AG09319 (cell line): ENCODE data around the genes ZNF491, ZNF69 and ZNF433.

DNA sequence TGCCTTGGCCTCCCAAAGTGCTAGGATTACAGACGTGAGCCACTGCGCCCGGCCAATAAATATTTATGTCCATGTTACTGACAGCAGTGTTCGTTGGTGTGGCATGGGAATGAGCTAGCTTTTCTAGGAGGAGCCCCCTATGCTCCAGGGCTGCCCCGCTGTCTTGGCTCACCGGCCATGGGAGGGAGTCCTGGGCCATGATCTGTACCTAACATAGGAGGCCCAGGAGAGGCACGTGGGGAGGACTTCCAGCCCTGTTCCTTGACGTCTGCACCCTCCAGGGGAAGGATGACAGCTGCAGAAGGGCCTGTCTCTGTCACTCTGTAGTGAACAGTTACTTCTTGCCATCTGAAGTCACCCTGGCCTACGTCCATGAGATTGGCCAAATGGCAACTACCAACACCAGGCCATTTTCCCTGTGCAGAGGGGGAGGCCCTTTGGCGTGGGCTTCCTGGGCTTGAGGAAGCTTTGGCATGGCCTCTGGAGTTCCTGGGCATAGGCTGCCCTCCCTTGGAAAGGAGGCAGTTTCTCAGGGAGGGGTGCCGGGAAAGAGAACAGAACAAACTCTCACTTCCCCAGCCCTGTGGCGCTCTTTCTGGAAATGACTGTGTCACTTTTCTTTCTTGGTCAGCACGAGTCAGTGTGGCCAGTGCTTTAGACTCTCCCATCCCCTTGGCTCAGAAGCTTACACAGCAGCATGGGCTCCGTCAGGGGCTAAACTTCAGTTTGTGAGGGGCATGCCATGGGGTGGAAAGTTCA, 5.1 kb downstream of the CARM1 start:
- RRBS, result no CpG with 5 or more reads among the region's 14 CpGs

DNA sequence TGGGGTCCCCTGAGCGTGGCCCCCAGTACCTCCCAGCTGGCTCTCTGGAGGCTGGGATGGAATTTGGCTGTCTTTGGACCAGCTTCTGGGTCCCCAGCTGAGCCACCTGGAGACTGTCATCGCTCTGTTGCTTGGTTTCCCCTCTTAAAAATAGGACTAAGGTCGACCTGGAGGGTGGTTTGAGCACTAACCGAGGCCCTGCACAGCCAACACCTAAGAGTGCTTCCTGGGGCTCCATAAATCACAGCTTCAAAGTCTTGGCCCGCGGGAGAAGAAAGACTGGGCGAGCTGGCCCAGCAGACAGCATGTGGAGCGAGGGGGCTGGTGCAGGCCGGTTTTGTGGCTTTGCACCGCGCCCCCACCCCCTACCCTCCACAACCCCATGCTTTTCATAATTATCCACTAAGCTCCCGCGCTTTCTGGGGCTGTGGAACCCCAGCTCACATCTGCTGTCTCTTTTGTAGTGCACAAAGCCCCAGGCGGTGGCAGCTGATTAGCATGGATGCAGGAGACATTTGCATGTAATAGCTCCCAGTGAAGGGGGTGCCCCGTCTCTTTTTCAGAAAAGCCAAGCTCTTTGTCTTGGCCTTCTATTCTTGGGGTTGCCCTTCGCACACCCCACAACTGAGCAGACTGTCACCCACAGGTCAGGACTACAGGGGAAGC, 17.1 kb downstream of the CARM1 start:
- RRBS, result no CpG with 5 or more reads among the region's 16 CpGs

DNA sequence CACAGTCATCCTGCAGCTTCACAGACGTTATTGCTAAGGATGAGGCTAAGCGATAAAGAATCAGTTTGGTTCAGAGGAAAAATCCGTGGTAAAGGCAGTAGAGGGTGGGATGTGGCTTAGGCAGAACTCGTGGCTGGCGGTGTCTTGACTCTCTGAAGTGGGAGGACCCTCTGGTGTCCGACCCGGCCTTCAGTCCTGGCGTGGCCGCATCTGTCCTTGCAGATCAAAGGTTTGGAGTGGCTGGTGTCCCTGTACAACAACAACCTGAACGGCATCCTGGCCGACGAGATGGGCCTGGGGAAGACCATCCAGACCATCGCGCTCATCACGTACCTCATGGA, 51.9 kb downstream of the SMARCA4 start:
- RRBS, result no CpG with 5 or more reads among the region's 15 CpGs

DNA sequence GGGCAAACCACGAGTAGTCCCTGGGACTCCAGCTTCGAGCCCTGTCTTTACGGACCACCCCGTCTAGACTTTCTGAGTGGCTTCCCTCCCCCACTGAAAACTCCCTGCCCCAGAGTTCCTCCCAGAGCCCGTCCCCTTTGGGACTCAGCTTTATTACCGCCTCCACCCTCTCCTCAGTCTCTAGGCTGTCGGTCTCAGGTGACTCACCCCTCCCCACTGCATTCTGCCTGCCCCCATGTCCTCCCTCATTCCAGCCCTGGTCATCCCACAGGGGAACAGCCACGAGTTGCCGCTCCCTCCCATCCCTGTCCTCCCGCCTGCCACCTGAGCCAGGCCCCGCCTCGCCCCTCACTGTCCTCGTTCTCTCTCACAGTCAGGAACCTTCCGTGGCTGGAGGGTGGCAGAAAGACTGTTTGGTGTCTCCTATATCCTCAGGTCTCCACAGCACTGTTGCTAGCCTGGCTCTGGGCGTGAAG, 57.3 kb downstream of the SMARCA4 start:
- RRBS, result no CpG with 5 or more reads among the region's 15 CpGs

DNA sequence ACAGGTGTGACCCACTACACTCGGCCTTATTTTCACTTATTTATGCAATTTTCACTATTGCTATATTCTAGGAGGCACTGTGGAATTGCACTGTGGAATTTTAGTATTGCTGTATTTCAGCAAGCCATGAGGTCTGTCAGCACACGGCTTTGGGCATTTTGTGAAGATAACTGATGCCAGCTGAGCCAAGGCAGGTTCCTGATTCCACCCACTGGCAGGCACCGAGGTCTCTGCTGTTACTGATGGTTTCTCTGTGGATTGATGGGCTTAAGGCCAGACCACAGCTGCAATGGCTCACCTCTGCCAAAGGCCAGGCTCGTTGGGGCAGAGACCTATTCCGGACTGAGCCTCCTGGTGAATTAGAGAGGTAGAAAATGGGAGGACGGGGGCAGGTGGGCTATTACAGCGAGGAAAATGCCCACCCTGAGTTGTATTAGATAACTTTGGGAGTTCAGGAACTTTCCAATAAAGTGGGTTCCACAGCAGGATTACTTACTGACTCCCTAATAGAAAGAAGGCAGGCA, 5.4 kb upstream of the LDLR start:
- RRBS, result no CpG with 5 or more reads among the region's 7 CpGs

DNA sequence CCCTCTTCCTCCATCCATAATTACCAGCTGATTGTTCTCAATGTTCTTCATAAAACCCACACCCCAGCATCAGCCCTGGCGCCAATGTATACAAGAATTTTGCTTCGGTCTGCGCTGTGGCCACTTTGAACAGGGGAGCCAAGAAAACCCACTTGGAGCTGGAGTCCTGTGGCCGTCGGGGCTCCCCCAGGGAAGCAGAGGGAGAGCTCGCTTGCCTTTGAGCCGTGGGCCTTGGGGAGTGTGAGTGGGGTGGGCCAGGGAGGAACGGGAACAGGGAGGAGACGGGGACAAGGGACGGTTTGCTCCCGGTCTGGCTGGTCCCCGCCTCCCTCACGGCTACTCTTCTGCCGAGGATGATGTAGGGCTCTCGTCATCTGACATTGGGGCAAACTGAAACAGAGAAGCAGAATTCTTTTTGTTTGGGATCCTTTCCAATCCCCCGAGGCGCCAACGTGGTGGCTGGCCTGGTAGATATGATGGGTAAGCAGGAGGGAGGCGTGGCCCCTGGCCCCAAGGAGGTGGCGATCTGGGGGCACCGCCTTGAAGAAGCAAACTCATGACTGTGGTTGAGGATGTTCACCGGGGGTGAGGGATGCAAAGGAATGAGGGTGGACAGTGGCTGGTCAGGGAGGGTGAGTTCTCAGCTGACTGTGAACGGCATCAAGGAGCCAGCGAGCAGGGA, 10.8 kb upstream of the SPC24 start:
- RRBS, result no CpG with 5 or more reads among the region's 24 CpGs

DNA sequence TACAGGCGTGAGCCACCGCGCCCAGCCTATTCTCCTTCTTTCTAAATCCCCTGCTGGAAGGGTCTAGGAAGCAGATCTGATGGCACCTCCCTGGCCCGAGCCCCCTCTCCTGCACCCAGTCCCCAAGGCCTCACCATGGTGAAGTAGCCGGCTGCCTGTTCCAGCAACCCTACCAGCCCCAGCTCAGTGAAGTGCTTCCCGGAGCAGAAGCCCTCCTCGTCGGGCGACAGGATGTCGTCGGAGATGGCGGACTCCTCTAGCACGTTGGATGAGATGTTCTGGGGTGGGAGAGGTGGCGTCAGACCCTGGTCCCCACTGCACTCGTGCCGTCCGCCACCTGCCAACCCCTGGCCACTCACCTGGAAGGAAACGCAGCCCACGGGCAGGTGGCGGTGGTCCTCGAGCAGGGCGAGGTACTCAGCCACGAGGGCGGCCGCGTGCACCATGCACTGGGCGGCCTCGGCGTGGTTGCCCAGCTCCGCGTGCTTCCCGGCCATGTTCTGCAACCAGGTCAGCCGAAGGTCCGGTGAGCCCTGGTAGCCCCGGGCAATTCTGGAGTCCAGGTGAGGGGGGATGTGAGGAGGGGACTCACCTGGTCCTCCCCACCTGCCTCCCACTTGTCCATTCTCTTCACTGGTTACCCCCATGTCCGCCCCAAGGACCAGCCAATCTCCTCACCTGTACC, 11.3 kb upstream of the KANK2 start:
- RRBS, result 22% methylated on average over 2 of the region's 36 CpGs

DNA sequence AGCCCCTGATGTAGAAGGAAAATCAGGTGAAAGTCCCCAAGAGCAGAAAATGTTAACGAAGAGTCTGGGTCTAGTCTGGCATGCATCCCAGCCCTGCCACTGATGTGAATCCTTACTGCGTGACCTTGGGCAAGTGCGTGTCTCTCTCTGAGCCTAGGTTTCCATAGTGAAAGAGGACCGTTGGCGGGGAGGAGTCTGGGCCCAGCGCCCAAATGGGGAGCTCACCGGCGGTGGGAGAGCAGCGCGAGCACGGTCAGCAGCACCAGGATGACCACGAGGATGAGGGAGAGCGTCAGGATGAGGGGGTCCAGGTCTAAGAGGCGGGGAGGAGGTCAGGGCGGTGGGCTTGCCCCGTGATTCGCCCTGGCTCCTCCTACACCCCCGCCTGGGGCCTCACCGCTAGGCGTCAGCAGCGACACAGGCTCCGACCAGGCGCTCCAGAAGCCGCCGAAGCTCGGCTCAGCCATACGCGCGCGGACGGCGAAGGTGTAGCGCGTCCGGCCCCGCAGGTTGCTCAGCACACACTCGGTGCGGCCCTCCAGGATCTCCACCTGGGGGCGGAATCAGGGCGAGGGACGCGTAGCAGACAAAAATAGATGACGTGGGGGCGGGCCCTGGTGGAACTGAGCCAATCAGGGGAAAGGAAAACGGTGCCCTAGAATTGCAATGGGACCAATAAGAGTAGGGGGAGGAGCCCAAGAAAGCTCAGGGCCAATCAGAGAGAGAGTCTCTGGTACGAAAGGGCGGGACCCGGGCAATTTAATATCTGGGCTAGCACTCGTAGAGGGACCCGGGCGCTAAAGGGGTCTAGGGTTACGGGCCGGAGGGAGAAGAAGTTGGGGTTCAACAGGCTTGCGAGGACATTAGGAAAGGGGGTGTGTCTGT, 3.2 kb downstream of the EPOR start:
- RRBS, result 0% methylated on average over 2 of the region's 54 CpGs

DNA sequence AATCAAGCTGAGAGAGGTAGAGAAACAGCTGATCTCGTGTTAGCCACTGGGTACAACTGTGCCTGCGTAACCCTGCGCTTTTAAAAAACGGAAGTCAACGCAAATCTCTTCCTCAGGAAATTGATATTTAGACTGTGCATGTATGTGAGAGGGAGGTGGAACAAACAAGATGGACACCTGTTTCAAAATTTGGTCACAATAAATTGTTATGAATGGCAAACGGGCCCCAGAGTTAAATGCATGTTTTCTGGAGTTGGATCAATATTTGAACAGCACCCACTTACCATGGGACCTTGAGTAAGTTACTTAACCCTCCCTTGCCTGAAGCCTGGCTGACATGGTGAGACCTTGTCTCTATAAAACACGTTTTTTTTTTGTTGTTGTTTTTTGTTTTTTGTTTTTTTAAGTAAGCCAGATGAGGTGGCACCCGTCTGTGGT, 3.2 kb upstream of the EPOR start:
- RRBS, result no CpG with 5 or more reads among the region's 8 CpGs

DNA sequence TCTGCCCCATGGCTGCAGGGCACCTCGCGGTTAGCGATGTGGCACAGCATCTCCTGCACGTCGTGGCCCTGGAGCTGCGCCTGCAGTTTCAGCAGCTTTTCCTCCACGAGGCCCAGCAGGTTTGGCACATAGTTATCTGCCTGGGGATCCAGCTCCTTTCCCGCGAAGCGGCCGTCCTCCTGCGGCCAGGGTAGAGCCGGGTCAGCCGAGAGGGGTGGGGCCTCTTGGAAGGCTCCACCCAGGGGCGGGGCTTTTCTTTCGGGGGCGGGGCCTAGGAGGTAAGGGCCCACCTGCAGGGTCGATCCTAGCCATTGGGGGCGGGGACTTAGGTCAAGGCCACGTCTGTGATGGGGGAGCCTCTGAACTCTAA, 2.5 kb upstream of the RGL3 start:
- RRBS, result no CpG with 5 or more reads among the region's 20 CpGs

DNA sequence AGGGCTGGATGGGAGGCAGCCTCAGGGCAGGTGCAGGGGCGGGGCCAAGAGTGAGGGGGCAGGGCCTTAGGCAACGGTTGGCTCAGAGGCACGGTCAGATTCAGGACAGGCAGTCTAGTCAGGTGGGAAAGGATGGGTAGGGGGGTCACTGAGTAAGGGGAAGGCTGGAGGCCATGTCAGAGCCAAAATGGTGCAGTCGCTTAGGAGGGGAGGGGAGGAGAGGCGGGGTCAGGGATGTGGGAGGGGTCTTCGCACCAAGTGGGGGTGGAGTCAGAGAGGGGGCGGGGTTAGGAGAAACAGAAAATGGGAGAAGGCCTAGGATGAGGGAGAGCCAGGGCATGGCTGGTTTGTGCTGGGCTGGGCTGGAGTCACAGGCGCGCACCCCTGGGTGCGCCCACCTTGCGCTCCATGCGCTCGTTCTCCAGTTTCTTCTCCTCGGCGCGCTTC, 6.7 kb upstream of the RGL3 start:
- RRBS, result no CpG with 5 or more reads among the region's 16 CpGs

DNA sequence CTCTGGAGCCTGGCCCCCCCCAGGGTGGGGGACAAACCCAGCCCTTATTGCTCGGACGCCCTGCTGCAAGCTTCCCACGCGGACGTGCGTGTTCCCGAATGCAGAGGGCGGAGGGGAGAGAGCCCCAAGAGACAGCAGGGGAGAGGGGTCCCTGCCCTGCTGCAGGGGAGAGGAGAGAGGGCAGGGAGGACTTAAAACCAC, 16.3 kb downstream of the PRKCSH start:
- RRBS, result no CpG with 5 or more reads among the region's 8 CpGs

GRCh38 chr19:11574584-11575307, 2.7 kb downstream of the ACP5 start:
- RRBS, result no CpG with 5 or more reads among the region's 15 CpGs

DNA sequence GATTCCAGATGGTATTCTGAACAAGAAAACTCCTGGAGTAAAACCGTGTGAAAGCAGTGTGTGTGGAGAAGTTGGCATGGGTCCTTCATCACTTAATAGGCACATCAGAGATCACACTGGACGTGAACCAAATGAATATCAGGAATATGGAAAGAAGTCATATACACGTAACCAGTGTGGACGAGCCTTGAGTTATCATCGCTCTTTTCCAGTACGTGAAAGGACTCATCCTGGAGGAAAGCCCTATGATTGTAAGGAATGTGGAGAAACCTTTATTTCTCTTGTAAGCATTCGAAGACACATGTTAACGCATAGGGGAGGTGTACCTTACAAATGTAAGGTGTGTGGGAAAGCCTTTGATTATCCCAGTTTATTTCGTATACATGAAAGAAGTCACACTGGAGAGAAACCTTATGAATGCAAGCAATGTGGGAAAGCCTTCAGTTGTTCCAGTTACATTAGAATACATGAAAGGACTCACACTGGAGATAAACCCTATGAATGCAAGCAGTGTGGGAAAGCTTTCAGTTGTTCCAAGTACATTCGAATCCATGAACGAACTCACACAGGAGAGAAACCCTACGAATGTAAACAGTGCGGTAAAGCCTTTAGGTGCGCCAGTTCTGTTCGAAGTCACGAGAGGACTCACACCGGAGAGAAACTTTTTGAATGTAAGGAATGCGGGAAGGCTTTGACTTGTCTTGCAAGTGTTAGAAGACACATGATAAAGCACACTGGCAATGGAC, 19.6 kb downstream of the ZNF627 start:
- RRBS, result no CpG with 5 or more reads among the region's 18 CpGs

- RRBS, result under 1% methylated on average over 15 of the region's 62 CpGs
These were observed at the start of gene ZNF491 for GRCh38 chr19:11798165-11799445. ZNF491 (plus strand) TSS chr19:11798523.

DNA sequence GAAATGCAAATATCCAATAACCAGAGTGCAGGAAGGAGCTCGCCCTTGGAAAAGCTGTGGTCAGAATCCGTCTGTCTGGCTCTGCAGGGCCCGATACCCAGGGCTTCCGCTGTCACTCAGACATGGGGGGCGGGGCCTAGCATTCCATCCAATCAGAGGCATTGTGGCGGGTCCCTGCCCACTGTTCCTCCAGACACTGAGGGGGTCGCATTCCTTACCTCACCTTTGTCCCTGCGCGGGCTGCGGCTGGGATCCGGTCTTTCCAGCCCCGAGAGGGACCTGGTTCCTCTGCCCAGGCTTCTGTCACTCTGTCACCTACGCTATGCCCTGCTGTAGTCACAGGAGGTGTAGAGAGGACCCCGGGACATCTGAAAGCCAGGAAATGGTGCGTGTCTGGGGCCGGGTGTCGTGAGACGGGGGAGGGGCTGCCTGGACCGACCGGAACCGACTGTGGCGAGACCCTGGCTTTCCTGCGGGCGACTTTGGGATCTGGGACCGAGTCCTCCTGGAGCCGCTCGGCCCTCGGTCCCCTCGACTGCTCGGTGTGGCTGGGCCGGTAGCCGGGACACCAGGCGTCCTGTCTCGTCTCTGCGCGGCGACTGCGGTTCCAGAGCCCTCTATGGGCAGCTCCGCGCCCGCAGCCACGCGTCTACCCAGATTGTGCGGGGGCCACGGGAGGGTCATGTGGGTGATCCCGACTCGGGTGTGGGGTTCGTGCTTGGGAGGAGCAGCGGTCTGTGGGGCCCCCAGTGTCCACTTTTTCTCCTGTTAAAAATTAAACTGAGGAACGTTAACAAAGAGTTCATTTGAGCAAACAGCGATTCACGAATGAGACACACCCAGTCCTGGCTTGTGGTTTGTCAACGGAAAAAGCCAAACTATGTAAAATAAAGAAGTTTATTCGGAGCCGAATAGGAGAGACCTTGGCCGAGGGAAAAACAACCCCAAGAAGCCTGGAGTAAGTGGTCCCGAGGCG, at the start of gene ZNF69:
Gene ZNF69 (plus strand): TSS at position 181 of the 976 bp plus-strand sequence.
- RRBS, result no CpG with 5 or more reads among the region's 58 CpGs

DNA sequence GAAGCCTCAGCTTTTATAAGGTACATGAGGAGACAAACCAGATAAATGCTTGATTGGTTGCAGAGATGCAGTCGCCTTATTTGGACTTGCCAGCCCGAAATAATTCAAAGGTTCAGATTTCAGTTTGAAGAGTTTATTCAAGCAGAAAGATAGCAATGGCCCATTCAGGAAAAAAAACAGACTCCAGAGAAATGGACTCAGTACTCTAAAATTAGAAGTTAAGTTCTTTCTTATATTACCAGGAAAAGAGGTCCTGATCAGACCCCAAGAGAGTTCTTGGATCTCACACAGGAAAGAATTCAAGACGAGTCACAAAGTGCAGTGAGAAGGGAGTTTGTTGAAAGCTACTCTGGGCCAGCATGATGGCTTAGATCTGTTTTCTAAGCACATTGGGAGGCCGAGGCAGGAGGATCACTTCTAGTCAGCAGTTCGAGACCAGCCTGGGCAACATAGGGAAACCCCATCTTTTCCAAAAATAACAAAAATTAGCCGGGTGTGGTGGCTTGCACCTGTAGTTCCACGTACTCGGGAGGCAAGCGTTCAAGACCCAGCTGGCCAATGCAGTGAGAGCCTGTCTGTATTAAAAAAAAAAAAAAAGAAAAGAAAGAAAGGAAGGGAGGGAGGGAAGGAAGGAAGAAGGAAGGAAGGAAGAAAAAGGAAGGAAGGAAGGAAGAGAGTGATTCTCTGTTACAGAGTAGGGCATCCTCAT, 3.4 kb downstream of the ZNF69 start:
- RRBS, result no CpG with 5 or more reads among the region's 9 CpGs

- RRBS, result no CpG with 5 or more reads among the region's 7 CpGs
These were observed 14.0 kb downstream of the ZNF763 start for GRCh38 chr19:11978749-11979300.

- RRBS, result under 1% methylated on average over 19 of the region's 75 CpGs
These were observed at the start of gene ZNF433 for GRCh38 chr19:12034879-12036194. ZNF433 (minus strand) TSS chr19:12035679.